ENCODE results near the genes ABCC8 and KCNC1.

- PRO-cap, result no peak
- RAMPAGE, long total RNA, result no peak
These were observed 389.3 kb downstream of the SOX6 start for GRCh38 chr11:15967000-15967535.

GRCh38 chr11:16397258-16397779, 41.0 kb upstream of the SOX6 start:
- PRO-cap, result no peak
- RAMPAGE, long total RNA, result no peak

DNA sequence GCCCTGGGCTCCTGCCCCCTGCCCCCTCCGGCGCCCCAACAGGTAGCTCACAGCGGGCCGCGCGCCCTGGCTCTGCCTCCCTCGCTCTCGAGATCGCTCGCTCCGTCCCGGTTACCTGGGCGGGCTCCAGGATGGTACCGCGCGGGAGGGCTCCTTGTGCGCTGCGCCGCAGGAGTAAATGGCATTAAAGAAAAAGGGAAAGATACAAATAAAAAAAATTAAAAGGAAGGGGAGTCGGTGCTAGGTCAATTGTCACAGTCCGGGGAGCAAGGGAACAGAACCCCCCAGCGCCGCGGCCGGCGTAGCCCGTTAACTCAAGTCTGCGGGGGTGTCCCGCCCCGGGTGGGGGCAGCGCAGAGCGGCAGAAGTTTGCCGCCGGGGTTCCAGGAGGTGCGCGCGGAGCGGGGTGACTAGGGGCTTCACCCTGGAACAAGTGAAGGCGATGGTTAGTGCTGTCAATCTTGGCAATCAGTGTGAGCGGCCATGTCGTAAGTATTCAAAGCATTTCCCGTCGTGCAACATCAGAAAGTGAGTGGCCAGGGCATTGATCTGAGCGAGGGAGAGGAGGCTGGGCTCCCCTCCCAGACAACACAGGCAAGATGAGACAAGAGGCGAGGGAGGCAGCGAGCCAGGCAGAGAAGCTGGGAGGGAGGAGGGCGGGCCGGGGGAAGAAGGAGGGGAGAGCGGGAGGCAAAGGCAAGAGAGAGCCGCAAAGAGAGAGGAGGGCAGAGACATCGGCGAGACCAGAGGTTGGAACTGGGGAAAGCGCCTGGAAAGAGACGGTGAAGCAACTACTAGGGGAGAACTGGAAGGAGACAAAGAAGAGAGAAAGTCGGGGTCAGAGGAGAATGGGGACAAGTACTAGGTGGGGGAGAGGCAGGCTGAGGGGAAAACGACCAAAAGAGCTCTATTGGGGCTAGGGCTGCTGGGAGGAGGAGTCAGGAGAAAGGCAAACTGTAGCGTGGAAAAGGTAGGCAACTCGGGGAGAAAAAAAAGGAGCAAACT, 130.9 kb upstream of the C11orf58 start:
- PRO-cap, result no peak
- RAMPAGE, long total RNA, result no peak

DNA sequence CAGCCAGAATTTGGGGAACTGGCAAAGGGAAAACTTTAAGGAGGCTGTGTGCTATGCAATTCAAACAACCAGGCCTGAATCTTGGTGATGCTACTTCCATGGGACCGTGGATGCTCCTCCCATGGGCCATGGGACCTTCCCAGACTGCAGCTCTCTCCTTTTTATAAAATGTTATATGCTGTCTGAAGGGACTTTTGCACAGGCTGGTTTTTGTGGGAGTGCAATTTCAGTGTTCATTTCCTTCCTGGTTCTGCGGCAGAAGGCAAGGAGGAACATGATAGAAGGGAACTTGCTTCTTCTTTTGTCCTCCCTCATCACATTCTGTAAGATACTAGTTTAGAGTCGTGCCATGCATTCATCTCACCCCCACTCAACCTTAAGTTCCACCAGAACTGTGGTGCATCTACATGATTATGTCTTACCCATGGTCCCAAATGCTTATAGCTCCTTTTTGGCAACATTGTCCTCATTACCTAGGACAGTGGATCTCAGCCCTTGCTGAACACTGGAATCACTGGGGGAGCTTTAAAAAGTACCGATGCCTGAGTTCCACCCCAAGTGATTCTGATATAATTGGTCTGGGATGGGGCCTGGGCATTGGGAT, 68.9 kb downstream of the C11orf58 start:
- PRO-cap, result no peak
- RAMPAGE, long total RNA, result no peak

DNA sequence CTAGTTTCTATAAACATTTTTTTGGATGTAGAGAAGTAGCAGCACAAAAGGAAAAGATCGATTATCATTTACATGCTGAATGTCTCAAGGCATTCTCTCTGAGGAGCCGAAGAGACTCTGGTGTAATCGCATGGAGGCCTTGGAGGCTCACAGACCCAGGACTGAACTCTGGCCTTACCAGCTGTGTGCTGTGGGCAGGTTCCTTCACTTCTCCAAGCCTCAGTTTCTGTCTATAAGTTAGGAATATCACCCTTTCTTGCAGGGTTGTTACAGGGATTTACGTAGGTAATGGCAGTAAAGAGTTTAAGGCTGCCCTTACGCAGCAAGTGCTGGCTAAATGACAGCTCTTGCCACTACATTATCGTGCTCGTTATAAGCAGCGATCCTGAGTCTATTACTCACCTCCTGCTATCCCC, 87.3 kb downstream of the C11orf58 start:
- PRO-cap, result no peak
- RAMPAGE, long total RNA, result no peak

DNA sequence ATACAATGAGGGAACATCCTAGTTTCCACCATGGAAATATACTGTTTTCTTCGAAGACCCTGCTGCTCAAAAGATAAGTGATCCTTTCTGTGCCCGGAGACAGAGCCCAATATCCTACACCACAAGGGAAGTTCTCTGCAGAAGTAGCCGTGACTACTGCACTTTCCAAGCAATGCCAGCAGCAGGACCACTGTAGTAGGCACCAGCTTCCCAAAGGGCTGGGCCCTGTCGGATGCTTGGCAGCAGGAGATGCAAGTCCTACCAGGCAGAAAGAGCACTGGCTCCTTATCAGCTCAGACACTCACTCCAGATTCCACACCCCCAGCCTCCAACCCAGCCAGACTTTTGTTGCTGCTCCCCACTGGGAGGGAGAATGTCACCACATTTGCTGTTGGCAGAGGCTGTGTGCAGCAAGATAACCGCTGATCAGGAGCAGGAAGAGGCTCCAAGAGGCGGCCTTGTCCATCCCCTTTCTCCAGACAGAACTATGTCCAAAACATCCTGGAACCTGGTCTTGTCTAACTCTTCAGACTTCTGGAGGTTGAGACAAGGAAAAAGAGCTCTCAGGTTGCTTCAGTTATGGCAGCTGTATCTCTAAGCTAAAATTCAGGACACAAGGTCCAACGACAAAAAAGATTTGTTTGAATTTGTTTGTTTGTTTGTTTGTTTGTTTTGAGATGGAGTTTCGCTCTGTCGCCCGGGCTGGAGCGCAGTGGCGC, 118.8 kb downstream of the C11orf58 start:
- PRO-cap, result no peak
- RAMPAGE, long total RNA, result no peak

DNA sequence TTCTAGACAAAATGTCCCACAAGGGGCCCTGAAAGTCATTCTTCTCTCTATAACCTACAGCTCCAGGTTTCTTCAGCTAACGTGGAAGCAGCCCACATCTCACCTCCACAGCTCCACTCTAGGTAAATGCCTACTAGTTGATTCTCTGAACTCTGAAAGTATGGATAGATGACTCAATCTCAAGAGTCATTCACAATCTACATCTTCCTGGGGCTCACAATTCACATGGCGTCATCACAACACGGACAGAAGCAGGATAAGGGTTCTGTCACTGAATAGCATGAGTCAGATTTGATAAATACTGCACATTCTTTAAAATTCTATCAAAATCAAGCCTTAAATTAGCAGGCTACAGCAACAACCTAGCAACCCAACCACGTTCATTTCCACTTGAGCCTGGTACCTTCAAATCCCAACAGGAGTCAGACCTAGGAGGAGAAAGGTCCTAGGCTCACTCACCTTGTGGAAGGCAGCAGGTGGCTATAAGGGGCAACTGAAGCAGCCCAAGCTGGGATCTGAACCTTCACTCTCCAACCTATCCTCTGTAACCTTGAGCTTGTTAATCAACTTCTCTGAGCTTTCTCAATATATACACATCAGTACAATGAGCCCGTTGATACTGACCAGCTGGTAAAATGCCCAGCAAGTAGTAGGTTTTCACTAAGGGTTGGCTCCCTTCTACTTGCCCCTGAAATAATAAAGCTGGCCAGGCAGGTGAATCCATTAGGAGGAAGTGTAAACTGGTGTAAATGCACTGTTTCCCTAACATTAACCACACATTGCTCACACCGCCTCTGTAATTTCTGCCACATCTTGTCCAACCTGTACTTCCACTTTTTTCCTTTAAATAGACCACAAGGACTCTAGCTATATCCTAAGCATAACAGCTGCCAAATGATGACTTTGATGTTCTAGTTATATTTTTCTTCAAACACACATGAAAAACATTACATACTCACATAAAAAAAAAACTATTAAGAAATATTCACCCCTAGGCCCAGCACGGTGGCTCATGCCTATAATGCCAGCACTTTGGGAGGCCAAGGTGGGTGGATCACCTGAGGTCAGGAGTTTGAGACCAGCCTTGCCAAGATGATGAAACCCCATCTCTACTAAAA, 95.9 kb downstream of the PLEKHA7 start:
- PRO-cap, result no peak
- RAMPAGE, long total RNA, result no peak

GRCh38 chr11:17076483-17077016, 917 bp downstream of the RPS13 start:
- PRO-cap, result no peak
- RAMPAGE, long total RNA, result no peak

DNA sequence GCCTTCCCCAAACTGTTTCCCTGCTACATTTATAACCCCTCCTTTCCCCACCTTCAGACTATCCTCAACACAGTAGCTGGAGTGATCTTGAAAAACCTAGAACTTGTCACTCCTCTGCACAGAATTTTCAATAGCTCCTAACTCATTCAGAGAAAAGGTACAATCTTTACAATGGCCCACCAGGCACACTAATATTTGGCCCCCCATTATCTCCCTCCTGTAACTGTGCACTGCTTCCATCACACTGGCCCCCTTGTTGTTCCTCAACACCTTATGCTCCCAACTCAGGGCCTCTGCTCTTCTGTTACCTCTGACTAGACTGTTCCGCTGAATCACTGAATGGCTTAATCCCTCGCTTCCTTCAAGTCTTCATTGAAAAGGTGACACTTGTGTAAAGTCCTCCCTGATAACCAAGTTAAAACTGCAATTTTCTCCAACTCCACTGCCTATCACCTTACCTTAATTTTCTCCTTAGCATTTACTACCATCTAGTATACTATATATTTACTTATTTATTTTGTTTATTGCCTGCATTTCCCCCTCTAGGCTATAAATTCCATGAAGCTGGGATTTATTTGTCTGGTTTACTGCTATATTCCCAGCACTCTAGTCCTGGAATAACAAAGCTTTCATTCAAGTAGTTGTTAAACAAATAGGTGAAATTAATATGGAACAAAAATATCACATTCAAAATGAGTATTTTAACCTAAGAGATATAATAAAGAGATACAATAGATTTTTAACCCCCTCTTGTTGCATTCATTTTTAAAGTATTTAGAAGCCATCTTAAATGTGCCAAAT, 21.8 kb downstream of the PIK3C2A start:
- PRO-cap, result no peak
- RAMPAGE, long total RNA, result no peak

GRCh38 chr11:17268682-17269440, 7.7 kb upstream of the NUCB2 start:
- PRO-cap, result no peak
- RAMPAGE, long total RNA, result no peak

DNA sequence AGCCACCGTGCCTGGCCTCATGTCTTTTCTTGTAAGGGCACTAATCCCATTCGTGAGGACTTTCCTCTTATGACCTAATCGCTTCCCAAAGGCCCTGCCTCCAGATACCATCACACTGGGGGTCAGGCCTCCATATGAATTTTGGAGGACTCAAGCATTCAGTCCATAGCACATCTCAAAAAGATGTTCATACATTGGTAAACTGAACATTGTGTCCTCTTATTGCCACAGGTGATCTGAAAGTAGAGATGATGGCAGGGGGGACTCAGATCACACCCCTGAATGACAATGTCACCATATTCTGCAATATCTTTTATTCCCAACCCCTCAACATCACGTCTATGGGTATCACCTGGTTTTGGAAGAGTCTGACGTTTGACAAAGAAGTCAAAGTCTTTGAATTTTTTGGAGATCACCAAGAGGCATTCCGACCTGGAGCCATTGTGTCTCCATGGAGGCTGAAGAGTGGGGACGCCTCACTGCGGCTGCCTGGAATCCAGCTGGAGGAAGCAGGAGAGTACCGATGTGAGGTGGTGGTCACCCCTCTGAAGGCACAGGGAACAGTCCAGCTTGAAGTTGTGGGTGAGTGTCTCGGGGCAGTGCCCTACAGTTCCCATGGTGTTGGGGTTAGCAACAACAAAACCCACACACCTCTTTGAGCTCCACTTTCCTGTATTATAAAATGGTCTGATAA, 5.0 kb downstream of the NCR3LG1 start:
- PRO-cap, result no peak
- RAMPAGE, long total RNA, result no peak

- PRO-cap, result no peak
- RAMPAGE, long total RNA, result no peak
These were observed 10.0 kb downstream of the KCNJ11 start for GRCh38 chr11:17378285-17379109.

- PRO-cap, result no peak
- RAMPAGE, long total RNA, result no peak
These were observed 24.3 kb upstream of the KCNJ11 start for GRCh38 chr11:17412705-17413116.

DNA sequence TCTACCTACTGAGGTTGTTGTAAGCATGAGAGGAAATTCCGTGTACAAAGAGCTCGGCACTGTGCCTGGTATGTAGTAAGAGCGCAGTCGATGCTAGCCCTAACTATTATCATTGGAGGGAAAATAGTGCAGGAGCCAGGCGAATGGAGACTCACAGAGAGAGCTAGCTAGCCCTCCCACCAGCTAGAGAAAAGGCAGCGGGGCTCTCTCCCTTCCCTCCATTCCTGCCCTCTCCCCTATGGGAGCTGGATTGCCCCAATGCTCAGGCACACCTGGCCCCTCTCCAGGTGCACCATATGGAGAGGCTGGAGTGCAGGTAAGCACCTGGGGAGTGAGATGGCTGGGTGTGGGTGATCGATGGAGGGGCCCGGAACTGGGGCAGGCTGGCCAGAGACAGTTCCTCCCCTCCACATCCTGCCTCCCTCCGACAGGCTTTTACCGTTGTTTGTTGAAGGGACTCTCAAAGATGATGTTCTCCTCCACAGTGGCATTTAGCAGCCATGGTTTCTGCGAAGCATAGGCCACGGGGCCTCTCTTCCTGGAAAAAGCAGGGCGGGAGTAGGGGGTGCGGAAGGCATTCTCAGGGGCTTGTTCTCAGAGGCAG, 25.7 kb upstream of the KCNJ11 start:
- PRO-cap, result no peak
- RAMPAGE, long total RNA, result no peak

- PRO-cap, result no peak
- RAMPAGE, long total RNA, result no peak
These were observed at the start of gene ABCC8 for GRCh38 chr11:17476287-17477223. Gene ABCC8 (minus strand): TSS chr11:17476845.

- PRO-cap, result no peak
- RAMPAGE, long total RNA, result no peak
These were observed 21.4 kb downstream of the USH1C start for GRCh38 chr11:17522572-17523541.

GRCh38 chr11:17687764-17688522, 31.4 kb upstream of the MYOD1 start:
- PRO-cap, result no peak
- RAMPAGE, long total RNA, result no peak

GRCh38 chr11:17734235-17735016, at the start of gene KCNC1:
Gene KCNC1 (plus strand): TSS chr11:17734781.
- PRO-cap, result no peak
- RAMPAGE, long total RNA, result no peak

- PRO-cap, result no peak
- RAMPAGE, long total RNA, result no peak
These were observed 1.7 kb downstream of the SAA2 start for GRCh38 chr11:18246813-18247181.

DNA sequence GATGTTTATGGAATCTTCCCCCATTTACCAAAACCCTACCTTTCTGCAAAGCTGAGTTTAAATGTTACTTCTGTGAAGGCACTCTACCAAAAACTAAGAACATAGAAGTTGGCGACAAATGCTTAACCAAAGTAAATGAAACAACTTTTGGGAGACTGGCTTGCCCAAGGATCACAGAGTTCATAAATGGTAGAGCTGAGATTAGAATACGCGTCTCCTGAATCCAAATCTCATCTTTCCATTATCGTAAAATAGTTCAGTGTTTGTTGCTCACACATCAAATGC, 657 bp downstream of the HPS5 start:
- PRO-cap, result no peak
- RAMPAGE, long total RNA, result no peak

Data from spinal cord (tissue), 3 donors.